Measurements from ENCODE around the genes SLC25A39, ITGA2B and C1QL1.

DNA sequence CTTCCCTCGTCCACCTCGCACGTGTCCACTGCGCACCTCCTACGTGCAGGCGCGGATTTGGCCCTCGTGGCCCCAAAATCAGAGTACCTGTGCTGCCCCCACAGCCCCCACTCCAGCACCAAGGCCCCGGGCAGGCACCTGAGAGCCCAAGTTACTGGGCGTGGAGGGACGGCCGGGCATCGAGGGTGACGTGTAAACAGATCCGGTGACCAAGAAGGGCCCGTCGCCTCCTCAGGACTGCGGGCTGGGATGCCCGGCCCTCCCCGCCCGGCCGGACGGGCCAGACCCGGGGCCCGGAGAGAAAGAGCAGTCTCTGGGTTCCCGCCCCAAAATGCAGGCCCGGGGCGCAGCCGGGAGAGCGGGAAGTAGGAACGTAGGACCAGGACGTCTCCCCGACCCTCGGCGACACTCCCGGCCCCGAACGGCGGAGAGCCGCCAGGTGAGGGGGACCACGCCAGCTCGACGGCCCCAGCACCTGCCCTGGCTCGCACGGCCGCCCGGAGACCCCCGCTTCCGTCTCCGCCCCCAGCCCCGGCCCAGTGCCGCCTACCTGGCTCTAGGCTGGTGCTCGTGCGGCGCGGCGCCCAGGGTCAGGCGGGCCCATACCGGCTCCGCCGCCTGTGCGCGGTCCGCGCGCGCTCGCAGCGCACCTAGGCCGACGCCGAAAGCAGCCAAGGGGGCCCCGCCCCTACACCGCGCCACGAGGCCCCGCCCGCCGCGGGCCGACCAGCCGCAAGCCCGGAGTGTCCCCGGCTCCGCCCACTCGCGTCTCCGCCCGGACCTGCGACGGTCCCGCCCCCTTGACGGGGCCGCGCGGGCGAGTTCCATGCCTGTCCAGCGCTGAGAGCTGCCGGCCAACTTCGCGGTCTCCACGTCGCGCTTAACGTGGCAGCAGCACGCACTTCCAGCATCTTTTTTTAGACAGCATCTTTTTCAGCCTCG, at the start of gene SLC25A39:
SLC25A39 (minus strand) TSS at position 663 of the 942 bp plus-strand sequence.
- RRBS = 2% methylated on average over 45 of the region's 107 CpGs

GRCh38 chr17:44362928-44363558, 610 bp downstream of the FAM171A2 start:
- RRBS = no CpG with 5 or more reads among the region's 39 CpGs

GRCh38 chr17:44389257-44390075, at the start of gene ITGA2B:
Gene ITGA2B (minus strand): TSS chr17:44389649.
- RRBS = no CpG with 5 or more reads among the region's 7 CpGs

- RRBS = no CpG with 5 or more reads among the region's 6 CpGs
Observed at GRCh38 chr17:44688724-44689229, 799 bp downstream of the CCDC43 start.

DNA sequence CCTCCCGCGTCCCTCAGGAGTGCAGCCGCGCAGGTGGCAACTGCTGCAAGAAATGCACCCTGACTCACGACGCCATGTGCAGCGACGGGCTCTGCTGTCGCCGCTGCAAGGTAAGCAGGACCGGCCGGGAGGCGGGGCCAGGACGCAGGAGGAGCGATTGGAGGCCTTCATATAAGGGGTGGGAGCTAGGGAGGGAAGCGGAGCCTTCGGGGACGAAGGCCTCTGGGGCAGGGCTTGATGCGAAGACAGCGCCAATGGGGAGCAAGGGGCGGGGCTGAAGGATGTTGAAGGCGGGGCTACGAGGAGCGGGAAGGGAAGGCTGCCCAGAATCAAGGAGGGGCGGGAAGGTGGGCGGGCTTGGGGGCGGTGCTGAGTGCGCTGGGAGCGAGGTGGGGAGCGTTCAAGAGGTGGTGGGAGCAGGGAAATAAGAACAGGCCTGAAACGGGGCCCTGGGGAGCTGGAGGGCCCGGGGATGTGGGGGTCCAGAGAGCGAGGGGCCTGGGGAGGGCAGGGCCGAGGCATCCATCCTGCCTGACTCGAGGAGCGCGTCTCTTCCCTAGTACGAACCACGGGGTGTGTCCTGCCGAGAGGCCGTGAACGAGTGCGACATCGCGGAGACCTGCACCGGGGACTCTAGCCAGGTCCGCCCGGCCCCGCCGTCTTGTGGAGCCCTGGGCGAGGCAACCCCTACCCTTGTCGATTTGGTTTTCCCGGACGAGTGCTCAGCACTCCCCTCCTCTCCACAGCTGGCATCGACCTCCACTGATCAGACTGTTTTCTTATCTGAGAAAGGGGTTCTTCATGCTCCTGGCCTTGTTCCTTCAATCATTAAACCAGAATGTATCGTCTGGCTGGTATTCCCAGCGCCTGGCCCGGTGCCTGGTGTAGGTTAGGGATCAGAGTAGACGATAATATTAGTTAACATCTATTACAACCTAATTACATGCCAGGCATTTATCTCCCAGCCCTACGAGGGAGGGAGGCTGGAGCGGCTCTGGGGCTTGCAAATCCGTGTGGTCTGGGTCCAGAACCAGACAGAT, 17.1 kb downstream of the ADAM11 start:
- RRBS = 4% methylated on average over 6 of the region's 62 CpGs

GRCh38 chr17:44830540-44830951, 459 bp upstream of the GJC1 start:
- RRBS = no CpG with 5 or more reads among the region's 22 CpGs

GRCh38 chr17:44905366-44906010, 6.0 kb downstream of the CCDC103 start:
- RRBS = 100% methylated on average over 1 of the region's 8 CpGs

GRCh38 chr17:44968055-44969004, at the start of gene C1QL1:
Gene C1QL1 (minus strand): TSS chr17:44968303.
- RRBS = 3% methylated on average over 56 of the region's 106 CpGs

- RRBS = 4% methylated on average over 7 of the region's 63 CpGs
Observed at GRCh38 chr17:44969986-44970807, 2.1 kb upstream of the C1QL1 start.

GRCh38 chr17:44979395-44979907, 11.3 kb upstream of the C1QL1 start:
- RRBS = 0% methylated on average over 1 of the region's 7 CpGs

DNA sequence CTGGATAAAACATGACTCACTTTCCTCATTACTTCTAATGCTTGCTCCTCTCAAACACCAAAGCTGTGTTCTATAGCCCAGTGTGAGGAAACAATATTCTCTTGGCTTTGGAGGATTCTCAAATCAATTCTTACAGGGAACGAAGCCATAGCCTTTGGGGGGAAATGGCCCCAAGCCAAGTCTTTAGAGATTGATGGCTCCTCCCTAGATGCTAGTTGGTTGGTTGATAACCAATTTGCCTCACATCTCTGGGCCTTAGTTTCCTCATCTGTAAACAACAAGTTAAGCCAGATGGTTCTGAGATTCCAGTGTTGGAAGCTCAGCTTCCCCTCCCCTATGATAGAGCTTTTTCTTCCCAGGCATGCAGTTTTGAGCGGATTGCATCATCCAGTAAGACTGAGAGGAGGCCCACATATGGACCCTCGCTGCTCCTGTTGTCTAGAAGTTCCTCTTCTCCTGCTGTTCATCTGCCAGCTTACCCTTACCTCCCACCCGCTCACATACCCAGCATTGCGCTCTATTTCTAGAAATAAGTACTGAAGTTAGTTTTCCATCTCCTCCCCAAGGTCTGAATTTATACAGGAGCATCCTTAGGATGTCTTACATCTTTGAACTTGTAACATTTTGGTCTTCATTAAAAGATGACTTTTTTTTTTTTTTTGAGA, 12.6 kb downstream of the NMT1 start:
- RRBS = no CpG with 5 or more reads among the region's 5 CpGs

DNA sequence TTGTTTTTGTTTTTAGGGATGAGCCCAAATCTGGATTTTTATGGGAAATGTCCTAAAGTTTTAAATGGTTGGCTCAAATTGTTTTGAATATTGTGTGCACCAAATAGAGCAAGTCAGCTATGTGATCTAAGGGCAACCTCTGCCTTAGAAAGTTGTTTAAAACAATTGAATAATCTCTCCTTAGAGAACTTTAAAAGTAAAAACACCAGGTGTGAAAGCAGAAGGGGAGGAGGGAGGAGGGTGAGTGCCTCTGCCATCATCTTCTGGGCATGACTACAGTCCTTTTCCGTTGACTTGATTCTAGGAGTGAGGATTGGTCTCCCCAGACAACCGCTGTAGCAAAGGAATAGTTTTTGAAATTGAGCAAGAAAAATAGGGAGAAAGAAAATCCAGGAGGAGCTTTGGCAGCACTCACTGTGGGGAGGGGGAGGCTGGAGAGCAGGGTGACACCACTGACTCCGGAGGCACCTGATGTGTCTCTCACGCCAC, 33.4 kb downstream of the PLCD3 start:
- RRBS = no CpG with 5 or more reads among the region's 4 CpGs

- RRBS = no CpG with 5 or more reads among the region's 16 CpGs
Observed at GRCh38 chr17:45127778-45128503, 4.4 kb downstream of the PLCD3 start.

DNA sequence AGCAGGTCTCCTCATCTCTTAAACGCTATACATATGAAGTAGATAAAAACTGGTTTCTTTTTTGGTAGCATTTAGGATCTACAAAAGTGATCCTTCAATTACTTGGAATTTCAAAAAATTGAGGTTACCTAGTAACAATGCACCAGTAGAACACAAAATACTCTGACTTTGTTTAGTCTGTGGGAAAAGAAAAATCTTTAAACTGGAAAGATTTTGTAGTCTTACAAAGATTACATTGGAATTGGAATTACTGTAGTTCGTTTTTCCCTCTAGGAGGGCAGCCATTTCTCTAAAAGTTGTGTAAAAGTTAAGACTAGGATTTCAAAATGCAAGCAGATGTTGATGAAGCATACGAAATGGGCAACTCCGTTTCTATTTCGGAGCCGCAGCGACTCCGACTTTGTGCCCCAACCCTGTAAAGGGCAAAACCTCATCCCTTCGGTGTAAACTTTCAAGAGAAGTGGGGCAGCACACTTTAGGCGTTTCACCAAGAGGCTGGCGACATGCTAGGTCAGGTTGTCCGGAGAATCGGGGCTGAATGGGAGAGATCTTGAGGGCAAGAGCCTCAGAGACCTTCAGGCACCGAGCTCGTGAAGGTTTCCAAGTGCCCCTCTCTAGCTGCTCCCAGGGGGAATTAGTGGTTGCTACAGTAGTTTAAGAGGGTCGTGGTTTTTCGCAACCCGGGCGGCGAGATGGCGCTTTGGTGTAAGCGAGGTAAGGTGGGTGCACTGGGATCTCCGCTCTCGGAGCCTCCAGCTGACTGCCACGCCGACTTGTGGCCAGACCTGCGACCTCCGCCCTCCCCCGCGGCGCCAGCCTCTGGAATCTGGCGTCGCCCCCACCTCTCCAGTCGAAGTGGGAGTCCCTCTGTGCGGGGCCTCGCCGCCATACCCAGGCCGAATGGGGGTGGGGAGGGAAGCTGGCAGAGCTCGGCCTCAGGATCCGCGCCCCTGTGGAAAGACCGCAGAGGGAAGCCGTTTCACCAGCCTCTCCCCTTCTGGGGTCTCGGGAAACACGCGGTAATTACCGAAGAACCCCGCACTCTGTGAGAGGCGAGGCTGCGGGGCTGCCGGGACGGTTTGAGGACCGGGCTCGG, 1.1 kb upstream of the HEXIM2 start:
- RRBS = 5% methylated on average over 2 of the region's 54 CpGs

DNA sequence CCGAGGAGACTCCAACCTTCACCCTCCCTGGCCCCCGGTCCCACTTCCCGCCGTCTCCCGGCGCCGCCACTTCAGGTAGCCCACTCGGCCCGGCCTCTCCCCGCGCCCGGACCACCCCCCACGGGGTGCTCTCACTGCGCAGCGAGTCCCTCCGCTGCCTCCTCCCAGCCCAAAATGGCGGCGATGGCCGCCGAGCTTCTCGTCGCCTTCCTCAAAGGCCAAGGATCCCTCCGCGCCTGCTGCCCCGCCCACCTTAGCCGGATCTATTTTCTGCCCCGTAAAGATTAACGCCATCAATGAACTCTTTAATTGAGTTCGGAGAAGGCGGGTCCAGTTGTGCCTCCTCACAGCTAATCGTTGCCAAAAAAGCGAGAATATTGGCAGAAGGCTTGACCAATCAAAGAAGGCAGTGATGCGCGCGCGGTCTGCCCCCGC, 332 bp upstream of the HEXIM2 start:
- RRBS = 6% methylated on average over 2 of the region's 37 CpGs

DNA sequence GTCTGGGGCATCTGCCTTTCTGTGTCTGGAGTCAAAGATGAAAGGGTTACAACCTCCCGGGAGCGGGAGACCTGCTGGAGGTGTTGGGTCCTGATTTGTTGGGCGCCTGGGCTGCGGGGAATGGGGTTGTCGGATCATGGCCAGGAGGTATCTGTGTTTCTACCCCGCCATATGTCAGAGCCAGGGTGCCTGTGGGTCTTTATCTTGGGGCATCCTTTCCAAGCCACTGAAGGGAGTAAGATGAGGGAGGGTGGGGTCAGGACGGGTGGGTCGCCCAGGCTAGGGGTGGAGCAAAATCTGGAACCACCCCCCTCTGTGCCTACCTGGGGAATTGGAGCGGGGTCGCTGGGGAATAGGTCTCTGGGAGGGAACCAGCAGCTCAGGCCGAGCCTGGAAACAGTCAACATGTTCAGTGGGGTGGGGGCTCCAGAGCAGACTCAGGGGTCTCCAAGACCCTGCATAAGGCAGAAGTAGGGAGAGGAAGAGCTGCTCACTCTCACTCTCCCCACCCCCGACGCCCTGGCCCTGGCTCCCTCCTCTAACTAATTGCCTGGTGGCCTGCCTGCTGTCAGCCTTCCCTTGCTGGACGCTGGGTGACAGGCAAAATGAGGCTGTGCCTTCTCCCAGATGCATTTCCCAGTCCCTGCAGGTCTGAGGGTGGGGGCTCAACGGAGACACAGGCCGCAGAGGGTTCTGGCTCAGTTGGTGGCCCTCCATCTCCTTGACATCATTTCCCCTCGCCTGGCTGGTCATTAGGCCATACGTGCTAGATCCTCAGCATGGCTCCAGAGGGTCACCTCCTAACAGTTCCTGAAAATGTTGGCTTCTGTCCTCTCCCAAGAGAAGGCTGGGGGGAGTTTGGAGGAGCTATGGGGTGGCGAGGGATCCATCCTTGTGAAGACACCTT, 1.2 kb downstream of the FMNL1 start:
- RRBS = 20% methylated on average over 1 of the region's 19 CpGs

GRCh38 chr17:45256119-45257038, 5.5 kb downstream of the SPATA32 start:
- RRBS = no CpG with 5 or more reads among the region's 17 CpGs

DNA sequence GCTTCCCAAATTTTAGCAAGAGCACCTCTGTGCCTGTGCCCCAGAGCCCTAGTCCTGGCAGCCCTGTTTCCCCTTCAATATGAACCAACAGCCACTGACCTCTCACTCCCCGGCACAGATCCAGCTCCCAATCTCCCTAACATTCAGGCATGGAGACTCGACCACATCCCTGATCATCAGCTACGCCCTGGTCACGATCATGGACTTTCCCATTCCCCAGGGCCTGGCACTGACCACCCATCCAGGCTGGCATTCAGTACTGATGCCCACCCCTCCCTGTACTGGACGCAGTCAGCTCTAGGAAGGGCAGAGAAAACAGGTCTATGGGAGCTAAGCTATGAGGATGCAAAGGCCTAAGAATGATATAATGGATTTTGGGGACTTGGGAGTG, 8.4 kb downstream of the ARHGAP27 start:
- RRBS = no CpG with 5 or more reads among the region's 5 CpGs

DNA sequence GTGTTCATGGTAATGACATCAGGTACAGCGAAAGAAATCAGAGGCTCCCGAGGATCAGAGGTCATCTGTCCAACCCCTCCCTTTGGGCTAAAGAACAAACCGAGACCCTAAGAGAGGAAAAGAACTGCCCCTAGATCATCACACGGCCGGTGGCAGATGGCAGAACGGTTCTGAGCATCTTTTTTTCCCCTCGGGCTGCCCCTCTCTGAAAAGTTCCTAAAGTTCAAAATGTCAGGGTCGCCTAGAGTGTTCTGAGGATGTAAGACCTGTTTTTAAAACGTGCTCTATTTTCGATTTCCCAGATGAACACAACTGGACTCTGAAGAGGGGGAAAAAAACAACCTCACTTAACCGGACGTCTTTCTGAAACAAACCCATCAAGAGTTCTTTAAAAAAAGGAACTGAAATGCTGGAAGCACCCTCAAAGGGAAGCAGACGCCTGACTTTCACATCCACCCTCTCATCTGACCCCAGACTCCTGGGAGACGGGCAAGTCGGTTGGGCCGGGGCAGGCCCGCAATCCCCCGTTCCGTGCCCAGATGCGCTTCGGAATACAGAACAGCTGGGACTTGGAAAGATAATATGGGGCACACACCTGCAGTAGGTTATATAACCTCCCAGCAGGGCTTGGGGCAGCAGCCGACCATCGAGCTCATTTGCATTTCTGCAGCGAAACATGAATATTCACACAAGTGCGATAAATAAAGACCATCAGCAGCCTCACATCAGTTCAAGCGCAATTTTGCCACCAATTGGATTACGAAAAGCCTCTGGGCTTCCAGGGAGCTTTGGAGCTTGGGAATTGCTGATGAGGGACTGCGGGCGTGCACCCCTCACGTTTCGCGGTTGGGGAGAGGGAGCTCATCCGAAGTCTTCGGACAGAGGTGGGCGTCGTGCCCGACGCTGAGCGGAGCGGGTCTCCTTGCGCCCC, 3.8 kb downstream of the ARHGAP27 start:
- RRBS = no CpG with 5 or more reads among the region's 41 CpGs

DNA sequence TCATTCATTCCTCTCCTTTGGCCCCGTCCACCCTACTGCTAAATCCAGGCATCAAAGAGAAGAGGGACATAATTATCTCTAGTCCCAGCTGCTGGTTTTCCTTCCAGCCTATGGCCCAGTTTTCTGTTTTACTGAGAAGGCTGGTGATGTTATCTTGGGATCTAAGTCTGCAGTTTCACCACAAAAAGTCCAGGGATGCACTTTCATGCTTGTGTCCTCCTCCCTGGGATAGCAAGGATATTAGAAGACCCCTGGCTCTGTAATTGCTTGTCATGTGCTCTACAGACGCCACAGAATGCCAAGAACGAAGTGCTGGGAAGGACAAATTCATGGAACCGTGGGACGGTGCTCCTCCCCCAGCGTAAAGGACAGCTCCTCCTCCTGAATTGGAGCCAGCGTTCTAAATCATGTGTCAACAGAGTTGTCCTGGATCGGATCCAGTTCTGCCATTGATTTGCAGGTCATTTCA, 8.5 kb downstream of the MAPT start:
- RRBS = no CpG with 5 or more reads among the region's 8 CpGs

Measured in iris pigment epithelial cell (primary cell).